ENCODE data around the genes MIER1, SLC35D1 and GADD45A.

GRCh38 chr1:66176083-66176555, 357.8 kb upstream of the SGIP1 start:
- PRO-cap, result no peak

DNA sequence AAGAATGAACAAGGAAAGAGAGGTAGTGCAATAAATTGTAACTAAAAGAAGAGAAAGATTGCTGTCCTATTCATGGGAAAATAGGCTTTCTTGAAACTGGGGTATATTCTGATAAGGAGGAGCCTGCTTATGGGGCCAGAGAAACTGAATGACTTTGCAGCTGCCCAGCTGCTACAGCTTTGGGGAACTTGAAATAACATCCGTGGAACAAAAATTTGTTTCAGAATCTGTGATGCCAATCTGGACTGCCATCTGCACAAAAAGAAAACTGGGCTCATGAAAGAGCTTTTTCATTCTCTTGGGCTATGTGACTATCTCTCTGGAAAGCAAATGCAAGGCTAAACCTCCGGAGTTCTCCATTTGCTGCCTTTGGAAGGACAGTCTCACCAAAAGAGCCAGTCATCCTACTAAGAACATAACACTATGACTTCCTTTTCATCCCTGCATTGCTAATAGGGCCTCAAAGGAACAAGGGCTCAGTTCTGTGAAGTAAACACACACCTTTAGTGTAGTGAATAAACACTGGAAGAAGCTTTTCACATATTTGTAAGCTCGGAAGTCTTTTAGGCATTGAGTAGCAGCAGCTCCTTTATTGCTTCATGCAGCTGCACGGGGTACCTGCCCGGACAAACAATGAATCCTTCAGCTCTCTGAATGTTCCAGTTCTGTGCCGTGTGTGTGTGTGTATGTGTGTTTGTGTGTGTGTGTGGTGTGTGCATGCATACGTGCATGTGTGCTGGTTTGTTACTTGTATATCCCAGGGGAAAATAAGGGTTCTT, 255.6 kb upstream of the SGIP1 start:
- PRO-cap, result unidirectional peak, plus-strand start at position 223 of the sequence; unidirectional peak, plus-strand start at position 306 of the sequence

- PRO-cap, result no peak
Measured at GRCh38 chr1:66309237-66309689, 224.7 kb upstream of the SGIP1 start.

- PRO-cap, result no peak
Measured at GRCh38 chr1:66316417-66317359, 217.3 kb upstream of the SGIP1 start.

- PRO-cap, result no peak
Measured at GRCh38 chr1:66351292-66352431, 182.3 kb upstream of the SGIP1 start.

DNA sequence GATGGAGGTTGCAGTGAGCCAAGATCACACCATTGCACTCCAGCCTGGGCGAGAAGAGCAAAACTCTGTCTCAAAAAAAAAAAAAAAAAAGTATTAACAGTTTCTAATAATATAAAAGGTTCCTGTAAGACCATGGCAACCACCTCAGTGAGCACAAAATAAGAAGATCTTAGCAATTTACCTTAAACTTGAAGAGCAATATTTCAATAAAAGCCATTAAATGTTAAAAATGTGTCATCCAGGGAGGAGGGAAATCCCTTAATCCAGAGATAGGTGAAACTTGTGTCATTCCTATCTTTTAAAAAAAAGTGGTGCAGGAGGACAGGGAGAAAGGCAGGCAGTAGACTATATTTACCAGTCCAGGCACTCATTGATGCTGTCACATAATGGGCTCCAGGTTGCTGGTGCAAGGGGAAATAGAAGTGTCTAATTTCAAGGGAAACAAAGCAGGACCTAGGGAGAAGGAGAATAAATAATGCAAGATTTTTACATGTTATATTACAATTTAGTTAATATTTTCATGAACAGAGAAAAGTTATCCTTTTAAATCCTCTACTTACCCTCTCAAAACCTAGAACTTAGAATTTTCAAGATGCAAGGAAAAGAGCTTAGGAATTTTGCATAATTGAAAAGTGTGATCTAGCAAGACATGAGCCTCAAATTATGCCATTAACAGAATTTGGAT, 175.2 kb upstream of the SGIP1 start:
- PRO-cap, result no peak

GRCh38 chr1:66371279-66372051, 162.5 kb upstream of the SGIP1 start:
- PRO-cap, result no peak

- PRO-cap, result no peak
Measured at GRCh38 chr1:66373673-66374196, 160.2 kb upstream of the SGIP1 start.

DNA sequence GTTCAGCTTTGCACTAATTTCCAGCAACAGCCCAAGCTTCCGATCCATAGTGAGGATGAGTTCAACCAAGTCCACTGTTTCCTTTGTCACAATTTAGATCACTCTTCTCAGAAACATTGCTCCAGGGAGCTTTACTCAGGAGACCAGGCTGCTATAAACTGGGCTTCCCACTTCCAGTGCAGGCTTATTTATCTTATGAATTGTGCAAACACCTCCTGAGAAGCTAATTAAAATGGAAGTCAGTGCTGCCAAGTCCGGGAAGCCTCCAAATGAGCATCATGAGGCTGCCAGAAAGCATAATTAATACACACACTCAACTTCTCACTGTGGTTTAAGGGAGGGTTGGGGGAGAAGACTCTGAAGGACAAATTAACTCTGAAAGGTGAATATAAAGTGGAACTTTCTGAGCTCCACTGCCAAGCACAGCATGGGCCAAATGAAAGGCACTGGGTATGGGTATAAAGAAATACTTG, 145.0 kb upstream of the SGIP1 start:
- PRO-cap, result no peak

- PRO-cap, result no peak
Measured at GRCh38 chr1:66396027-66396898, 137.7 kb upstream of the SGIP1 start.

DNA sequence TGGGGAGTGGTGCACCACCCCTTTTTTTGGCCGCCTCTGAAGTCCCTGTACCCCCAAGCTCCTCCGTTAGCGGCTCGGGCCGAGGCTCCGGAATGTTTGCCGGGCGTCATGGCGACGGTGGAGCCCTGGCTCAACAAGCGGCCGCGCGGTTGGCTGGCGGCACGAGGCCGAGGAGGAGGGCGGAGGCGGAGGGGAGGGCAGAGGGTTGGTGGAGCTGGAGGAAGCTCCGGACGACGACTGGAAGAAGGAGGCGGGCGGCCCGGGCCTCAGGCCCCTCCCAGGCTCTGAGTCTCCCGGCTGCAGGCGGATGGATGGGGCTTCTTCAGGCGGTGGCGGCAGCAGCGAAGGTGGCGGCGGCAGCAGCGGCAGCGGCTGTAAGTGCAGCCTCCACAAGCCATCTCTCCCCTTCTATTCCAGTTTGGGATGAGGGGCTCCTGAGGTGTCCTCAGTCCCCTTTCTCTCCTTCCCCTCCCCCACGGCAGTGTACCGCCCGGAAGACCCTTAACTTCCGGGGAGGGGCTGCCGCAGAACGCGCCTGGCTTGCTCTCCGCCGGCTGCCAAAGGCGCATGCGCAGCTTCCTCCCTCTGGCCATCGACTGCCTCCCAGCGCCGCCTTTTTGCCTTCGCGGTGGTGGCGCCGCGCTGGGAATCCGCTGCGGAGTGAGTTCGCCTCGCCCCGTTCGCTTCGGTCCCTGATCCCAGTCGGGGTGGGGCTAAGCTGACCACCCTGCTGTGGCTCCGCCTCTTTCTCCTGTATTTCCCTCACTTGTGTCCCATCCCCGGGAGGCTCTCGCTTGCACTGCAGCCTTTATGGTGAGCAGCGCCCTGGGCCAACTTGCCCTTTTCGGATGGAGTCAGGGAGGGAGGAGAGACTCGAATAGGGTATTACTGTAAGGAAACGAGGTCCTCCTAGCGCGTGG, at the start of gene MIER1:
MIER1 (plus strand) TSS at position 269 of the 920 bp plus-strand sequence.
- PRO-cap, result unidirectional peak, minus-strand start at position 485 of the sequence

DNA sequence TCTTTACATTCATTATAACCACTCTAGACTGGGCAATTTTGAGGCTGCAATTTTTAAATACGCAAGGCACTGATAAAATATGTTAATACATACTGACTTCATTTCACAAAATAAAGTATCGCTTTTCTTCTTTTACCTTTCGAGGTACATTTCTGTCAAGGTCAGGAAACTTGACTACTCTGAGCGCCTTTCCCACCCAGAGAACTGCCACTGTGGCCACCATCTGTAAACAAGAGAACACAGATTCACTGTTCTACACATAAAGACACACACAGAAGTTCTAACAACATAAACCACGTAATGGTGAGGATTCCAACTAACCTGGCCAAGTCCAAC, 1.3 kb downstream of the SLC35D1 start:
- PRO-cap, result no peak

DNA sequence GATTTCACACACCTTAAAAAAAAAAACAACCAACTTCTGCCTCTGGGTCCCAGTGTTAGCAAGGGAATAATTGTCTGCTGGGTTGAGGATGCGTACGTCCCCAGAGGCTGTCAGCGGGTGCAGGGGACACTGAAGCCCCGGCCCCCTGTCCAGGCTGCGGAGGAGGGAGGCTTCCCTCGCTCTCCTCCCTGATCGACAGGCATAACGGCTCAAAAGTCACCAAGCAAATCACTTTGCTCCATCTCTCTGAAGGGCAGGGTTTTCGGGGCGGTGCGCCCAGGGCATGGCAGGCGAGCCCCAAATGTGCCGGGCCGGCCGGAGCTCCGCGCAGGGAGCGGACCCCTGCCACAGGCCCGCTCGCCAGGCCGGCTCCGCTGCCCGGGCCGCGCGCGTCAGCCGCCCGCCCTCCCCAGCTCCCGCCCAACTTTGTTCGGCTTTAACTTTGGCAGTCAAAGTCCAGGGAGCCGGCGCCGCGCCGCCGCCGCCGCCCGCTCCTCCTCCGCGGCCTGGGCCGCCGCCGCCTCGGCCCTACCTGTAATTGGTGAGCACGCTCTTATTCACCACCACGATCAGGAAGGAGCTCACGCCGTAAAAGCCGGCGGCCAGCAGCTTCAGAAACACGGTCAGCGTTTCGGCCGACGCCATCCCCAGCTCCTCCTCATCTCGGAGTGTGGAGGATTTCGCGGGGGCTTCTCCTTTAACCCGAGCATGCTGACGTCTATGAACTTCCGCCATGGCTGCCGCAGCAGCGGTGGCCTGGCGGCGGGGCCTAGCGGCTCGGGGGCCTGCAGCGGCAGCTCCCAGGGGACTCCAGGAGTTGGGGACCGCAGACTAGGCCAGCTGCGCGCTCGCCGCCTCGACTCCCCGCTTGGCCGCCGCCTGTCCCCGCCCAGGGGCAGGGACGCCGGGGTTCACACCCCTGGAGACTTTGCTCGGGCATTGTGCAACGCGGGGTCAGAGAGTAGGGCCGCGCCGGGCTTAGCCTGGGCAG, at the start of gene SLC35D1:
SLC35D1 (minus strand) TSS at position 870 of the 991 bp plus-strand sequence.
- PRO-cap, result unidirectional peak, plus-strand start at position 448 of the sequence; bidirectional peak, plus-strand start at position 721 of the sequence, minus-strand start at position 722 of the sequence; bidirectional peak, plus-strand start at position 939 of the sequence, minus-strand start at position 753 of the sequence

GRCh38 chr1:67522565-67523384, 92.6 kb upstream of the SERBP1 start:
- PRO-cap, result no peak

- PRO-cap, result no peak
Measured at GRCh38 chr1:67534517-67535078, 104.4 kb upstream of the SERBP1 start.

GRCh38 chr1:67588154-67588714, 96.8 kb upstream of the GADD45A start:
- PRO-cap, result no peak

GRCh38 chr1:67635367-67635950, 49.5 kb upstream of the GADD45A start:
- PRO-cap, result no peak

DNA sequence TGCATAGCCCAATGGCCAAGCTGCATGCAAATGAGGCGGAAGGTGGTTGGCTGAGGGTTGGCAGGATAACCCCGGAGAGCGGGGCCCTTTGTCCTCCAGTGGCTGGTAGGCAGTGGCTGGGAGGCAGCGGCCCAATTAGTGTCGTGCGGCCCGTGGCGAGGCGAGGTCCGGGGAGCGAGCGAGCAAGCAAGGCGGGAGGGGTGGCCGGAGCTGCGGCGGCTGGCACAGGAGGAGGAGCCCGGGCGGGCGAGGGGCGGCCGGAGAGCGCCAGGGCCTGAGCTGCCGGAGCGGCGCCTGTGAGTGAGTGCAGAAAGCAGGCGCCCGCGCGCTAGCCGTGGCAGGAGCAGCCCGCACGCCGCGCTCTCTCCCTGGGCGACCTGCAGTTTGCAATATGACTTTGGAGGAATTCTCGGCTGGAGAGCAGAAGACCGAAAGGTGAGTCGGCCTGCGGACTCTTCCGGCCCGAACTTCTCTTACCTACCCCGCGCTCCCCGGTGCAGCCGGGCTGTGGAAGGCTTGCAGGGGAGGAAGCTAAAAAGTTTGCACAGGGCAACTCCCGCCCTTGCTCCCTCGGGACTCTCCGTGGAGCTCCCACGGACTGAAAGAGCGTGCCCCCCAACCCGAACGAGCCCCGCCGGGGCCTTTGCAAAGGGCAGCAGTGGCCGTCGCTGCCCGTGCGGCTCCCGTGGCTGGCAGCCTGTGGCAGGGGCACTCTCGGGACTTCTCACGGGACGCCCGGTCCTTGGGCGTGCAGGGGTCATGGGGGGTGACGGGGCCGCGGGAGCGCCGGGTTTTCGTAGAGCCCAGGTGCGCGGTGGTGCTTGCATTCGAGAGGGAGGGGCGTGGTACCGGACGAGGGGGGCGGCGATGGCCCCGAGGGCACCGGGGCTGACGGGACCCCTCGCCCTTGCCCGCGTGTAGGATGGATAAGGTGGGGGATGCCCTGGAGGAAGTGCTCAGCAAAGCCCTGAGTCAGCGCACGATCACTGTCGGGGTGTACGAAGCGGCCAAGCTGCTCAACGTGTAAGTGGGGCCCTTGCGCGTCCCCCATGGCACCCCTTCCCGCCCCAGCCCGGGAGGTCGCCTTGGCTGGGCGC, at the start of gene GADD45A:
GADD45A (plus strand) TSS at position 98 of the 1,097 bp plus-strand sequence.
- PRO-cap, result unidirectional peak, plus-strand start at position 98 of the sequence; unidirectional peak, plus-strand start at position 134 of the sequence

- PRO-cap, result no peak
Measured at GRCh38 chr1:67749360-67750136, 64.5 kb downstream of the GADD45A start.

DNA sequence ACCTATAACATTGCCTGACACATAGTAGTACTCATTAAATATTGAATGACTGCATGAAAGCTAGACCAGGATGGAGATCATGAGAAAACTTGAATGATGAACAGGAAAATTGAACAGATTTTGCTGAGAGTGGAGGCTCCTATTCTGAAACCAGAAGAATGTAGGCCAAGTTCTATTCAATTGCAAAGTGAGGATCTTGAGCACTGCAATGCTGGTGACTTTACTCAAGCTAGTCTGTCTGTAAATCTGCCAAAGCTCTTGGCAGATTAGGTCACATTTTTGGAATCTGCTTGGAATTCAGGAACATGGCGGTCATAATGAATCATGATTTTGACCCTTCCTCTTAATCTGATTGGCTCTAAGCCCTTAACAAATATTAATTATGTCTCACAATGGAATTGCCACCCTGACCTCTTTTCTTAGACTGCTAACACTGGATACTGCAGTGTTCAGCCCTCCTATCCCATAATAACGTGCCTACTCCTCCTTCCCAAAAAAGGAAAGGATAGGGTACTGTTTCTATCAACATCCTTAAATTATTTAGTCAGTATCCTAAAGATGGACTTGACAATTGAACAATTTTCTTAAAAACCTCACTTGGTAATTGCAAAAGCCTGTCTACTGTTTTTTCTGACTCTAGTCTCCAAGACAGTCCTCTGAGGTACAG, 7.2 kb upstream of the GNG12 start:
- PRO-cap, result no peak

All from SP-49 (cell line).